Lung (tissue), 4 donors: ENCODE measurements around a stretch of chr5.

- PRO-cap: no peak
- RAMPAGE, long total RNA: no peak
- RRBS: no CpG with 5 or more reads among the region's 3 CpGs
Observed at GRCh38 chr5:96714888-96715386, 52.8 kb downstream of the CAST start.

GRCh38 chr5:96764883-96765553, 42.7 kb downstream of the ERAP1 start:
- PRO-cap: no peak
- RAMPAGE, long total RNA: no peak
- RRBS: no CpG with 5 or more reads among the region's 3 CpGs

GRCh38 chr5:96803577-96804143, 4.1 kb downstream of the ERAP1 start:
- PRO-cap: no peak
- RAMPAGE, long total RNA: no peak
- RRBS: no CpG with 5 or more reads among the region's 7 CpGs

- PRO-cap: no peak
- RAMPAGE, long total RNA: no peak
- RRBS: no CpG with 5 or more reads among the region's 7 CpGs
Observed at GRCh38 chr5:96879554-96880830, 3.7 kb downstream of the ERAP2 start.

DNA sequence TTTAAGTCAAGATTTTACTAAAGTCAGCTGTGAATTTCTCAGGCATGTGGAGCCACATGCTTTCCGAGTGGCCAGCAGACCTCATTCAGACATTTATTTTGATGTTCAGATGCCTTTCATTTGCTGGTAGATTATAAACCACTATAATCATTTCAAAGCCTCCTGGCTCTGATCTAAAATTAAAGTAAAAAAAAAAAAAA, 29.9 kb downstream of the LIX1 start:
- PRO-cap: no peak
- RAMPAGE, long total RNA: no peak
- RRBS: no CpG with 5 or more reads among the region's 1 CpG

- PRO-cap: no peak
- RAMPAGE, long total RNA: no peak
- RRBS: no CpG with 5 or more reads among the region's 6 CpGs
Observed at GRCh38 chr5:98904154-98904514, 24.7 kb downstream of the CHD1 start.

DNA sequence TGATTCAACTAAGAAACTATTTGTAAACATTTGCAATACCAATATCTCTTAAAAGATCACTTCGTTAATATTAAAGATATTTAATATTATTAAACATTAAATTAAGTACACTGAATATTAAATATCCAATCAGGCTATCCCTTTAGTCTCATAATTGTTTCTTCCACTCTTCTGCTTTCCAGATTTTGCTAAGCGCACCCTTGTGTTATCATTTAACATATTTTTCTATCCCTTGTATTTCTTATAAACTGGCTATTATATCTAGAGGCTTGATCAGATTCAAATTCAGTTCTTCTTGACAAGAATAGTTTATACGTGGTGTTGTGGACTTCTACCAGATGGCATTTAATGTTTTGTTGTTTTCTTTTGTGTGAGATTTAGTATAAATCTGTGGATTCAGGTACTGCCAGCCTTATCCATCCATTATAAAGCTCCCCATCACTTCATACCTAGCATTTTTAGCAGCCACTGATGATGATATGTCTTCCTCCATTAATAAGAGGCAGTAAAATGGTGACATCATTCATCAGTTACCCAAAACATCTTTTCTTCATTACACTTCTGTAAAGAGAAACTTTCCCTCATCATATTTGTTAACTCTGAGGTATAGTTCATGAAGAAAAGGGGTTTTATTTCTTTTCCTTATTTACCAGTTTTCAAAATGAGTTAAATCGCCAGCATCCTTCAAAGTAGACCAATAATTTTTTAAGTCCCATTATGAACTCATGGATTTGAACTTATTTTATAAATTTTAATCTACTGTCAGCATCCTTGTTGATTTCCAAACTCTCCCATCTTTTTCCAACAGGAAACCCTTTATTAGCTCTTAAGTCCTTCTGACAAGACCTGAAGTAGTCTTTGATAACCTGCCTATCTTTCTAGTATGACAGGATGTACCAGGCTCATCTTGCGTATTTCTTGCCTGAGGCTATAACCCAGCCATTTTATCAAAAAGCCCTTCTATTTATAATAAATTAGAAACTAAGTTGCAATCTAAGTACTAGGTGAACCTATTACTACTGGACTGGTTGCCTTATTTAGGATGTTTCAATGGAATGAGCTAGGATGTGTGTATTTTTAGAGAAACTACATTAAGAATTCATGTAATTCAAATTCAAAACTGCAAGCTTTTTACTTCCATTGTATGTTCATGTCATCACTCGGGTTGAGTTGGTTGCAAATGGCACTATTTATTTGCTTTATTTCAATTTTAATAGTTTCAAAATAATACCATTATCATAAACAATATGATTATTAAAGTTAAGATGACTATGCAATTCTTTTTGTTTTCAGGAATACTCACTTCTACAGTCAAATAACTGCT, 19.3 kb downstream of the CHD1 start:
- PRO-cap: no peak
- RAMPAGE, long total RNA: no peak
- RRBS: no CpG with 5 or more reads among the region's 6 CpGs

- PRO-cap: no peak
- RAMPAGE, long total RNA: no peak
- RRBS: no CpG with 5 or more reads among the region's 1 CpG
Observed at GRCh38 chr5:98925993-98926586, 2.7 kb downstream of the CHD1 start.

DNA sequence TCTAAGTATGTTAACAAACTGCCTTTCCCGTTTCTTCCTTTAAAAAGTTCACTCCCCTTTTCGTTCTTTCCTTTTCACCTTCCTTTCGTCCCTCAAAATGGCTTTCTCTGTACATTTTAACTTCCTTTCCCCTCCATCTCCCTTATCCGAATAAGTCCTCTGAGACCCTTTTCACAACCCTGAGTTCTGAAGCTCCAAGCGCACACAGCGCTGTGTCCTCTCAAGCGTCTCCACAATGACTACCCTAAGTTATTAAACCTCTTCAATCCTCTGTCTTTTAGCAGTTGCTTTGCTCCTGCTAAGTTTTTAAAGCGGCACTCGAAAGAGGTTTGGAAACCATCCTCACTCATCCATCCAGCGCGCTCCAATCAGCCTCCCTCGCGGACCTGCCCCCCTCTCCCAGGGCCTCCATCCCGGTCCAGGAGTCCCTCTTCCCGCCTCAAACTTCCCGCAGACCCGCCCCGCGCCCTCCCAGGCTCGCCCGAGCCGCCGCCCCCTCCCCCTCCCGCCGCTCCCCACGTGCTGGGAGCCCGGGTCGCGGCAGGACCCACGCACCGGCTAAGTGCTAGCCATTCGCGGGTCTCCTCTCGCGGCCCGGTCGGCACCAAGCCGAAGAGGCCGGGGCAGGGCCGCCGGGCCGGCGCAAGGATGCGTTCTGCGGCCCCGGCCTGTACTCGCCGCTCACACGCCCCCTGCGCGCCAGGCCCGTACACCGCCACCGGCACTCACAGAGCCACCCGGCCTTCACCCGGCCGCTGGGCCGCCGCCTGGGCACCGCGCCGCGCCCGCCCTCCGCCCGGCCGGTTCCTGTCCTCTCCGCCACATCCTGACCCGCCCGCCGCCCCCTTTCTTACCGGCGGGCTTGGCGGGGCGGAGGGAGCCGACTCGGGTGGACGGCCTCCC, 871 bp downstream of the CHD1 start:
- PRO-cap: no peak
- RAMPAGE, long total RNA: no peak
- RRBS: 1% methylated on average over 36 of the region's 78 CpGs

DNA sequence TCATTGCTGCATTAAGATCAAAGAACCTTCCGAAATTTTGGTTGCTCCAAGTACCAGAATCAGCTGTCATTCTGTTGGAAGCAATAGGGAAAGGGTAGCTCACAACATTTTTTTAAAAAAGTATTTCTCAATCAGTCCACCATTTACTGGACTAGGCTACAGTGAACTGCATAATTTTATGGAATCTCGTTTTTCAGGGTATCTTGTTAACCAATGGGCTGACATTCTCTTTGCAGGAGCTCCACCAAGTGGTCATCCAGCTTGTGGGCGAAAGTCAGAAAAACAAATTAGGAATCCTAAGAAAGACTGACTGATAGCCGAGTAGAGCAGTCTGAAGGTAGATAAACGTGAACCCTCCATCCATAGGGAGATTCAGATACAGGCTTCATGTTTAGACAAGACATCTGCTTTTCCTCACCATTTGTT, 103.6 kb upstream of the CHD1 start:
- PRO-cap: no peak
- RAMPAGE, long total RNA: no peak
- RRBS: no CpG with 5 or more reads among the region's 5 CpGs

GRCh38 chr5:100052619-100053222, 482.5 kb upstream of the FAM174A start:
- PRO-cap: no peak
- RAMPAGE, long total RNA: no peak
- RRBS: 92% methylated on average over 3 of the region's 11 CpGs

- PRO-cap: unidirectional peak, minus-strand start at chr5:100900680
- RAMPAGE, long total RNA: no peak
- RRBS: no CpG with 5 or more reads among the region's 18 CpGs
Observed at GRCh38 chr5:100900215-100900759, 2.8 kb downstream of the ST8SIA4 start.

DNA sequence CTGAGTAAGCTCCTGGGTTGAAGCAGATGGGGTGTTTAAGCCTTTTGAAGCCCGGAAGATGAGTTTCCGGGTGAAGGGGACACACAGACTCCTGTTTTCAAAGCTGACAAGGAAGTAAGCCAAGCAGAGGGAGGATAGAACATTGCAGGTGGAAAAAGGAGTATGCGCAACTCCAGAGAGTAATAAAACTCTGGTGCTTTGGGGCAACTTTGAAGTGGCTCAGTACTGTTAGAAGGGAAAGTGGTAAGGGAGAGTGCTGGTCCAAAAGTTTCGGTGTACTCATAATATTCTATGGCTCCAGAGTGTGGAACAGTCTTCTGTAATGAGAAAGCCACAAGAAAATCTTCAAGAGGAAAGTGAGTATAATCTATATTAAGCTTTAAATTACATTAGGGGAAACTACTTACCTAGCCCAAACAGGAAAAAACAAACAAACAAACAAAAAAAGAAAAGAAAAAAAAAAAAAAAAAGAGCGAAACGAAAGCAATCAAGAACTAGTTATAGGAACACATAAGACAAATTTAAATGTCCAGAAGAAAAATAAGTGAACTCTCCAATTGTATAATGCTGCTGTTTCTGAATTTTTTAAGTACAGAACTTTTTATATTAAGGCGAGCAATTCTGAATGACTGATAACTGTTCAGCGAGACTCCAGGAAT, 2.4 kb upstream of the ST8SIA4 start:
- PRO-cap: no peak
- RAMPAGE, long total RNA: no peak
- RRBS: no CpG with 5 or more reads among the region's 8 CpGs

GRCh38 chr5:102802591-102803233, 47.6 kb downstream of the PAM start:
- PRO-cap: no peak
- RAMPAGE, long total RNA: no peak
- RRBS: no CpG with 5 or more reads among the region's 4 CpGs

DNA sequence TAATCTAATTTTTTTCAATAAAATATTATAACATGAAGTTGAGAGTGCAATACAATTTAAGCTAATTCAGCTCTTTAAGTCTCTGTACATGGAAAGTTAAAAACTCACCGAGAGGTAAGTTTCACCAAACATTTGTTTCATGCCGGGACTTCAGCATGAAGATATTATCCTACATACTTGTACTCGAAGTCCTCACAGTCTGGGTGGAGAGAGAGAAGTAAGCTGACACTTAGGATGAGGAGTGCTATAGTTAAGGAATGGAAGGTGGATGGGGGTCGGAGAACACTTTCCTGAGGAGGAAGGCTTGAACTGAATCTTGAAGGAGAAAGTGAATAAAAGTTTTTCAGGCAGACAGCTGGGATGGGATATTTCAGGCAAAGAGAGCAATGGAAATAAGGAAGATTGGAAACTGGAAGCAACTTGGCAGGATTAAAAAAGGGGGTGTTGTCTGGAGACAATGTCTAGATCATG, 167.0 kb downstream of the PAM start:
- PRO-cap: no peak
- RAMPAGE, long total RNA: no peak
- RRBS: no CpG with 5 or more reads among the region's 4 CpGs

- PRO-cap: no peak
- RAMPAGE, long total RNA: no peak
- RRBS: no CpG with 5 or more reads among the region's 1 CpG
Observed at GRCh38 chr5:103009627-103009951, 110.3 kb downstream of the GIN1 start.

GRCh38 chr5:103602421-103602858, 39.9 kb upstream of the NUDT12 start:
- PRO-cap: no peak
- RAMPAGE, long total RNA: no peak

- PRO-cap: no peak
- RAMPAGE, long total RNA: no peak
- RRBS: no CpG with 5 or more reads among the region's 3 CpGs
Observed at GRCh38 chr5:103757519-103757913, 194.9 kb upstream of the NUDT12 start.

- PRO-cap: no peak
- RAMPAGE, long total RNA: no peak
- RRBS: no CpG with 5 or more reads among the region's 4 CpGs
Observed at GRCh38 chr5:107474445-107474850, 196.3 kb downstream of the EFNA5 start.

DNA sequence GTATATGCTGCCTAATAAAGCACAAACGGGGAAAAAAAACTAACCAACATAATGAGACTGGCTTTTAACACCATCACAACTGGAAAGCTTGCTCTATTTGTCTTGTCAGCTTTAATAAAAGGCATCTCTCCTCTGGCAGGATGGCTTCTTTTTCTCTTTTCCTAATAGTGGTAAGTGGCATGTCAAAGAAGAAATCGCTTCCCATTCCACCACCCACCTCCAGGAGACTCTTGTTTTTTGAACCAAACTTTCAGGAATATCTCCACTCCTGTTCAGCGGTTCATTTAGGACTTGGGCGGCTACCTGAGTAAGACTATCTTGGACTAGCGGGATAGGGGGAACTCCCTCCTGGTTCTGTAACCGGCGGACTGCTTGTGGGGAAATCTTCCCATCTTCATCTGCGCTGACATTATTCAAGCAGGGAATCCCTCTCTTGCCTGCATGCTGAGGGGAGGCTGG, 2.0 kb downstream of the EFNA5 start:
- PRO-cap: no peak
- RAMPAGE, long total RNA: no peak
- RRBS: no CpG with 5 or more reads among the region's 8 CpGs